Monocyte (primary cell): ENCODE measurements around the genes N4BP2L1 and PDS5B.

GRCh38 chr13:30805392-30806235 lies 70.3 kb downstream of the ALOX5AP start:
- PRO-cap, 2 experiments: no peak in any of the 2 experiments

- PRO-cap, 2 experiments: no peak in any of the 2 experiments
Observed at GRCh38 chr13:30908230-30909043, 2.4 kb downstream of the MEDAG start.

- PRO-cap, 2 experiments: no peak in any of the 2 experiments
Observed at GRCh38 chr13:31073839-31074609, 87.7 kb downstream of the HSPH1 start.

- PRO-cap, 2 experiments: no peak in any of the 2 experiments
Observed at GRCh38 chr13:31208916-31209893, 9.4 kb downstream of the B3GLCT start.

DNA sequence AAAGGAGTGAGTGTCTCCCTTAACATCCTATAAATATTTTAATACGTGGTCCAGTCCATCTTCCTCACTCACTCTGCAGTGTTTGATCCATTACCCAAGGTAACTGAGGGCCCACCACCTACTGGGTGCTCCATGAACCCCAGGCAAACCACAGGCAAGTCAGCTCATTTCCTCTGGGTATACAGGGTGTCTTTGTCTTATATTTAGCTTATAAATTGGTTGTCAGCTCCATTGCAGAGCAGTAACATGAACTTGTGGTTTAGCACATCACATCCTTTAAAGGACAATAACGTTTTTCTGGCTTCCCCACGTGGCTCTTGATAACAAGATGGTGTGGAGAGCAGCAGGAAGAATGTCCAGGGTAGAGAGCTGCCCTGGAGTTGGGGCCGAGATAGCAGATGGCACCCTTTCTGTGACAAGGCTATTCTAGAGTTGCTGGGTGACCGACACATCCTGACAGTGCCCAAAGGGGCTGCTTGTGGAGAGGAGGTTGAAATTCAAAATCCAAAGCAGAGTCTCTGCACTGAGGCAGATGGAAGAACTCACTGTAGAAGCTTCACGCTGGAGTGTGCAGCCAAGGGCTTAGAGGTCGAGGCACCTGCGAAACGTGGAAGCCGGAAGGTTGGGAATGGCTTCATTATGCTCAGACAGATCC lies 133.2 kb upstream of the FRY start:
- PRO-cap, 2 experiments: no peak in any of the 2 experiments

DNA sequence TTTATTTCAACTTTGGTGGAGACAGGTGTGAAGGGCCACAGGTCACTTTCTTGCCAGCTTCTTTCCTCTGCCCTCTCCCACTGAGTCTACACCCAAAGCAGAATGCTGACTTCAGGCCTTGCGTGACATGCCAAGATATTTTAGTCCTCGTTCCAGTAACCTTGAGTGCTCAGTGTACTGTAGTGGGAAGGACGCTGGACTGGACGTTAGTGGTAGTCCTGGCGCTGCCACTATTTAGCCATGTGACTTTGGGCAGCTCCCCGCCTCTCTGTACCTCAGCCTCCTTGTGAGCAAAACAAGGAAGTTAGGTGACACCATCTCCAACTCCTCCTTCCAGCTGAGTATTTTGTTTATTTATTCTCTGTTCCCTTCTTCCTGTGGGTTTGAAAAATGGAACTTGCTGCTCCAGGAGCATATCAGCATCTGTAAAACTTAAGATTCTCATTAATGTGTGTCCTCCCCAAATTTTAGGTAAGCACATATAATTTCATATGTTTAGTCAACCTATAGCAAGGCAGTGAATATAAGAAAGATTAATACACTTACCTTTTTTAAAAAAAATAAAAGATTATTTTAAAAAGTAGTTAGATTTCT lies 86.2 kb downstream of the FRY start:
- PRO-cap, 2 experiments: no peak in any of the 2 experiments

DNA sequence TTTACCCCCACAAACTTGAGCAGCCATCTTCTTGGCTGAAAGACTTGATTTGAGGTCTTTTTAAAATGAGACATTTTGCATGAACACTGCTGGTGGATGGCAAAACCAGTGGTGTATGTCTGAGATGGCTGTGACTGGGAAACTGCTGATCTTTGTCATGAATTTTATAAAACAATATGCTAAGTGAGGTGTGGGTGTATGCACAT lies 52.6 kb downstream of the ZAR1L start:
- PRO-cap, 2 experiments: no peak in any of the 2 experiments

GRCh38 chr13:32285119-32285798 lies 29.9 kb downstream of the ZAR1L start:
- PRO-cap, 2 experiments: no peak in any of the 2 experiments

DNA sequence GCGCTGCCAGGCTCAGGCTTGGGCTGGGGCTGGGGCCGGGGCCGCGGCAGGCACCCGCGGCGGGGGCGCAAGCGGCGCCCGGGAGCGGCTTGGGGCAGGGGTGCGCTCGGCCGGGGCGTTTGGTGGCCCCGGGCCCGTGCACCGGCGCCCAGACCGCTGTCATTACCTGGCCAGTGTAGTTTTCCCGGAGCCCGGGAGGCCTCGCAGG lies 288 bp downstream of the N4BP2L1 start:
- PRO-cap, 2 experiments: no peak in any of the 2 experiments

- PRO-cap, 2 experiments: peak in 2 of 2 experiments; most common plus-strand start chr13:32428505 (in 2); most common minus-strand start chr13:32428130 (in 2)
Observed at GRCh38 chr13:32427946-32428630, at the start of gene N4BP2L1. TSS of gene N4BP2L1 (minus strand) at chr13:32428130.

- PRO-cap, 2 experiments: peak in 2 of 2 experiments; most common plus-strand start chr13:32428895 (in 1); most common minus-strand start chr13:32428839 (in 1)
Observed at GRCh38 chr13:32428739-32429570, 1.0 kb upstream of the N4BP2L1 start.

DNA sequence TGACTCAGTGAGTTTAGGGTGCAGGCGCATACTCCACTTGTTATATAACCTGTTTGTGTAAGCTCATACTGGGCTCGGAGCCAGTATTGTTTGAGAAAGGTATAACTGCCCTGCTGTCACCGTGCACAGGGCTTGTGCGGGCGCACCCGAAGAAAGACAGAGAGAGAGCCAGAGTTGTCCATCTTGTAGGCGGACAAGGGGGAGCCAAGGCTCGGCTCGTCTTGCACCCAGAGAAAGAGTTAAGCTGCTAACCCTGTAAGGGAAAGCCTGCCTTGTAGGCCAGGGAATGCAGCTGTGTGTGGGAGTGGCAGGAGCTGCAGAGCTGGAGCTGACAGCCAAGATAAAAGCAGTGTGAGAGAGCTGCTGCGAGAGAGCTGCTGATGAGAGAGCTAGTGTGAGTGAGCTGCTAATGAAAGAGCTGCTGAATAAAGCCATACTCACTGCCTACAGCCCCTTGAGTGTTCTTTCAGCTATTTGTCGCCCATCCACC lies 43.5 kb upstream of the N4BP2L1 start:
- PRO-cap, 2 experiments: no peak in any of the 2 experiments

GRCh38 chr13:32586360-32586815 lies at the start of gene PDS5B:
TSS of gene PDS5B (plus strand) at chr13:32586452.
- PRO-cap, 2 experiments: peak in 2 of 2 experiments; most common plus-strand start chr13:32586455 (in 2)

DNA sequence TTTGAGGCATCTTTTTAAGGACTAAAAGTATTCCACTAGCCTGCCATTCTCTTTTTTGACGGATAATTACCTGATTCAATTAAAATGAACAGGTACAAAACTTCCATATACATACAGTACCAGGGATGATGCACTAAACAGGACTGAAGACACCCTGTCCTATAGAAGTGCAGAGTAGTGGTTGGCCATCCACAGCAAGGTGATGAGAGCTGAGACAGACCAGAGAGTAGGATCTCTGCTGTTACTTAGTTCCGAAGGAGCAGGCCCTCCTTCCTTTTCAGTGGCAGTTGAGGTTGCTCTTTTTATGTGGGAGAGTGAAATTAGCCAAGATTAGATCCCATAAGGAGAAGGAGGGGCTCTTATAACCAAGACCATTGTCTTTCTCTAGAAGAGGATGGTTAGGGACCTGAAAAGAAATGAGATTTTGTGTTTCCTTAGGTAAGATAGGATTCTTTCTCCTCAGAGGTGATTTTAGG lies 4.0 kb downstream of the PDS5B start:
- PRO-cap, 2 experiments: no peak in any of the 2 experiments

GRCh38 chr13:32824519-32825039 lies 191.6 kb upstream of the KL start:
- PRO-cap, 2 experiments: no peak in any of the 2 experiments

- PRO-cap, 2 experiments: no peak in any of the 2 experiments
Observed at GRCh38 chr13:33125911-33126665, 109.9 kb downstream of the KL start.

DNA sequence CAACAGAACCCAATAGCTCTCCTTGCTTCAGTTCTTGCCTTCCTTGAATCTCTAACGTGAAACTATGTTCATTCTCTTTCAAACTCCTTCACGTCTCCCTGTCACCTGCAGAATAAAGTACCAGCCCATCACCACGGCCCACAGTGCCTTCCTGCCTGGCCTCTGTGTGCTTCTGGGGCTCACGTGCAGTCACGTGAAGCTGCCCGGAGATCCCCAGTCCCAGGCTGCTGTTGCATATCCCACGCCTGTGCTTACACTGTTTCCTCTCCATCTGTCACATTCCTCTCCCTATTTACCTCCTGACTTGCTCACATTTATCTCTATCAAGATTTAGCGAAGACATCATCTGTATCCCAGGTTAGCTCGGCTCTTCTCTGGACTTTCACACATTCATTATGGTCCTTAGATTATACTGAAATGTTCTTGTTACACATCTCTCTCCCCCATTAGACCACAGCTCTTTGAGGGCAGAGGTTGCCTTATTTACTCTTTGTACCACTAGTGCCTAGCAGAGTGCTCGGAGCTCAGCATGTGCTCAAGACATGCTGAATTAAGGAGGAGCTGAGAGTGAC lies 102.7 kb downstream of the STARD13 start:
- PRO-cap, 2 experiments: no peak in any of the 2 experiments

DNA sequence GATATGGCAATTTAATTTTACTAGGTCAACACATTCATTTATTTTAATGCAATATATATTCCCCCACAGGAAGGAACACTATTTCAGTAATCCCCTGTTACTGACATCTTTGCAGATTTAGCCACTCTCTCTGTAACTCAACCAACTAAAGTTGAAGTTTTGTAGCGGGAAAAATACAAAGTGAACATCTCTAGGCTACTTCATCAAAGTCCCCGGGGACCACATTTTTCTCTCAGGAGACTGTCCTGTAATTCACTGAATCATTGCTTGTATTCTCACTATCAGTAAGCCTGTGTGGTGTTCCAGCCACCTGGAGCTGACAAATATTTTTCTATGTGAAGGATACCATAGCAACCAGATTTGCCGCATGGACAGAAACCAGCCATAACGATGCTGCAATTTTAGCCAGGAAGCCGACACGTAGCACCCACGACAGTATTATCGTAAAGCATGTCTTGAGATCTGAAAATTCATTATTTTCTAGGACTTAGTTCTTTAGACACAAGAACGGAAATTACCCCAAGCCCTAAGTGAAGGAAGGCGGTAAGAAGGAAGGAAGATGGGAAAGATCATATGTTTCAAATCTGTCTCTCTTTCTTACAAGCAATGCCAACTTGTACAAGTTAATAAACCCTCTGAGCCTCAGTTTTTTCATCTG lies 90.2 kb downstream of the STARD13 start:
- PRO-cap, 2 experiments: no peak in any of the 2 experiments

- PRO-cap, 2 experiments: no peak in any of the 2 experiments
Observed at GRCh38 chr13:33233316-33234069, 52.1 kb downstream of the STARD13 start.

- PRO-cap, 2 experiments: no peak in any of the 2 experiments
Observed at GRCh38 chr13:33316078-33316583, 30.6 kb upstream of the STARD13 start.